HL-60 (cell line): ENCODE data around the gene RPE65.

DNA sequence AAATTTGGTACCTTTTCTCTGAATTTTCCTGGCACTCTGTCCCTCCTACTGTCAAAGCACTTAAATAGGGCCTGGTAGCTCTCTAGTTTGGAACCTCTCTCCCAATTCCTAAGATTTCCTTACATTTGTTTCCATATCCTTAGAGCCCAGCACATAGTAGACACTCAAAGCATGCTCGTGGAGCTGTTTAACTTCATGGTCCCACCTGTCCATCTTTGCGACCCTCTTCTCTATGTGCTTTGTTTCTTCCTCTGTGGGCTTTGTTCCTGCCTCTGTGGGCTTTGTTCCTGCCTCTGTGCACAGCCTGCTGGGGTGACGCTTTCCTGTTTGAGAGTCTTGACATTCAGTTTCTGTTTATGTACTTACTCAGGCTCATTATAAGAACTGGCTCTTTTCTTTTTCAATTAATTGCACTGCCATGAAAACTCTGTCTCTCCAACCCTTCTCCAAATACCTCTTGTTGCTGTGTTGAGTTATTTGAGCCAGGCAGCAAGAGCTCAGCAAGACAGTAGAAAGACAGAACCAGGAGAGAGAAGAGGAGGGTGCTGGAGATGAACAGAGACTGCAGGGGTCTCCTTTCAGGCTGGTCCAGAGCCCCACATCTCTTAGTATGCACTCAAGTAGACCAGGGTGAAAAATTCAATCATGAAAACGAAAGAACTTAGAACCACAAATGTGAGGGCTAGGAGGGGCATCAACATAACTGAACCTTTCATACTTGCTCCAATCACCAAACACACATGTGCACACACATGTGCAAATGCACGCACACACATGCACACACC is 88.4 kb upstream of the SGIP1 start:
- RRBS, result no CpG with 5 or more reads among the region's 5 CpGs

DNA sequence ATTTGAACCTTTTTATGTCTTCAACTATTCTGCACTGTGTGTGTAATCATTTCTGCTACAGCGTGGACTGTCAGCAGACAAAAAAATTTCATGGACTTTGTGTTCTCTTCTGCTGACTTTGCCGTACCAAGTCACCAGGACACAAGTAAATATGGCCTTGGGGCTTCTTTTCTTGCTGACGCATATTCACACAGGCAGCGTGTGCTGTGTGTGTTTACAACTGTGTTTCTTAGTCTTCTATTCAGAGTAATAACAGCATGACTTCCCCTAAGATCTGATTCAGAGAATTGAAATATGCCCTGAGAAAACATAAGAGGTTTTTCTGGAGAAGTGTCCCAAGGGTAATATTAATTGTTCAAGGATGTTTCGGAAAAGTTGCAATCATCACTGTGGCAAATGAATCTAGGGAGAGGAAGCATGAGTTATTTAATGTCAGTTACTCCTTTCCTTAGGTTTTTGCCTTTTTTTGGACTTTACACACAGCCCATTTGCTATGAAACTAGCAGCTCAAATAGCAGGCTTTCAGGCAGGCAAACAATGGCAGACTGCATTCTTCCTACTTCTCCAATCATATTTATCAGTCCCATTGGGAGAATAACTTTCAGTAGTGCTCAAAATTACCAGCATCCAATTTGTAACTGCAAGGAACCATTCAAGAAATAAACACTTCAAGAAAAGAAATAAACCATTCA is 47.0 kb upstream of the DYNLT5 start:
- RRBS, result no CpG with 5 or more reads among the region's 5 CpGs

- RRBS, result no CpG with 5 or more reads among the region's 3 CpGs
These were observed 4.1 kb upstream of the C1orf141 start for GRCh38 chr1:67138599-67139489.

- RRBS, result no CpG with 5 or more reads among the region's 22 CpGs
These were observed 1.3 kb downstream of the SERBP1 start for GRCh38 chr1:67428790-67429471.

- RRBS, result 2% methylated on average over 17 of the region's 40 CpGs
These were observed 692 bp downstream of the SERBP1 start for GRCh38 chr1:67429472-67429947.

GRCh38 chr1:67521845-67522409 is 91.7 kb upstream of the SERBP1 start:
- RRBS, result no CpG with 5 or more reads among the region's 7 CpGs

- RRBS, result no CpG with 5 or more reads among the region's 7 CpGs
These were observed 94.2 kb upstream of the SERBP1 start for GRCh38 chr1:67524065-67525090.

DNA sequence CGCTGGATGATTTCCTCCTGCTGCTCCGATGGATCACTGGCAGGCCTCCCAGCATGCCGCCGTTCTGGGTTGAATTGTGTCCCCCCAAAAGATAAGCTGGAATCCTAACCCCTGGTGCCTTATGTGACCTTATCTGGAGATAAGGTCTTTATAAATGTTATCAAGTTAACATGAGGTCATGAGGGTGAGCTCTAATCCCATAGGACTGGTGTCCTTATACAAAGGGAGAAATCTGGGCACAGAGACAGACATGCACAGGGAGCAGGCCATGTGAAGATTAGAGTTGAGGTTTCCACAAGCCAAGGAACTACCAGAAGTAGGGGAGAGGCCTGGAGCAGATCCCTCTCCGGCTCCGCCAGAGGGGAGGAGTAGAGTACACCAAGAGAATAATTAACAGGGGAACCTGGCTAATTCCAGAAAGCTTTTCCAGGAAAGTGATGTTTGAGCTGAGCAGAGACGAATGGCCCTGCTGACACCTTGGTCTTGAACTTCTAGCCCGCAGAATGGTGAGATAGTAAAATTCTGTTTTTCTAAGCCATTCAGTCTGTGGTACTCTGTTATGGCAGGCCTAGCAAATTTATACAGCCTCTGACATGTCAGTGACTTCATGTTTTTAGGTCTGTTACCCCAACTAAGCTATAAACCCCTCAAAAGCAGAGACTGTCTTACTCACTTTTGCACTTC is 110.1 kb upstream of the SERBP1 start:
- RRBS, result no CpG with 5 or more reads among the region's 8 CpGs

DNA sequence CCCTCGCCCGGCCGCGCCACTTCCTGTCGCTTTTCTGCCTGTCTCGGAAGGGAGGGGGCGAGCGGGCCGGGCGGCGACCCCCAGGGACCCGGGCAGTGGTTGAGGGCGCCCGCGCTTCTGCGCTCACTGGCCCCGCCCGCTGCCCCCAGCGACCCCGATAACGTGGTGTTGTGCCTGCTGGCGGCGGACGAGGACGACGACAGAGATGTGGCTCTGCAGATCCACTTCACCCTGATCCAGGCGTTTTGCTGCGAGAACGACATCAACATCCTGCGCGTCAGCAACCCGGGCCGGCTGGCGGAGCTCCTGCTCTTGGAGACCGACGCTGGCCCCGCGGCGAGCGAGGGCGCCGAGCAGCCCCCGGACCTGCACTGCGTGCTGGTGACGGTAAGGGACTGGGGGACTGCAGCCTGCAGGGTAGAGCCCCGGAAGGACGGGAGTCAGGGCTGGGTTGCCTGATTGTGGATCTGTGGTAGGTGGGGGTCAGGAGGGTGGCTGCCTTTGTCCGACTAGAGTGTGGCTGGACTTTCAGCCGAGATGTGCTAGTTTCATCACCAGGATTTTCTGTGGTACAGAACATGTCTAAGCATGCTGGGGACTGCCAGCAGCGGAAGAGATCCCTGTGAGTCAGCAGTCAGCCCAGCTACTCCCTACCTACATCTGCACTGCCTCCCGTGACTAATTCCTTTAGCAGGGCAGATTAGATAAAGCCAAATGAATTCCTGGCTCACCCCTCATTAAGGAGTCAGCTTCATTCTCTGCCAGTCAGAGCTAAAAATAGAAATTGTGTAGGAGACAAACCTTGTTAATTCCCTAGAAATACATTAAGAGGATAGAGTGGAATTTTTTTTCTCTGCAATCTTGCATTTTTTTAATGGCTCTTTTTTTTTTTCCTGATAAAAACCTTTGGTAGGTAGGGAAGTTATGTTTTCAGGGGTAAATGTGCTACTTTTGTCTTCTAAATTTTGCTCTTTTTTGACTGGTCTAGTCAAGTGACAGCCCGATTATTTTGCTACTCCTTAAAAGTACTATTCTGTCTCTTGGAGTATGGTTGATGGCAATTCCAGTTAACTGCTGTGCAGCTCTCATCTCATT is 1.5 kb downstream of the GADD45A start:
- RRBS, result 2% methylated on average over 18 of the region's 52 CpGs

DNA sequence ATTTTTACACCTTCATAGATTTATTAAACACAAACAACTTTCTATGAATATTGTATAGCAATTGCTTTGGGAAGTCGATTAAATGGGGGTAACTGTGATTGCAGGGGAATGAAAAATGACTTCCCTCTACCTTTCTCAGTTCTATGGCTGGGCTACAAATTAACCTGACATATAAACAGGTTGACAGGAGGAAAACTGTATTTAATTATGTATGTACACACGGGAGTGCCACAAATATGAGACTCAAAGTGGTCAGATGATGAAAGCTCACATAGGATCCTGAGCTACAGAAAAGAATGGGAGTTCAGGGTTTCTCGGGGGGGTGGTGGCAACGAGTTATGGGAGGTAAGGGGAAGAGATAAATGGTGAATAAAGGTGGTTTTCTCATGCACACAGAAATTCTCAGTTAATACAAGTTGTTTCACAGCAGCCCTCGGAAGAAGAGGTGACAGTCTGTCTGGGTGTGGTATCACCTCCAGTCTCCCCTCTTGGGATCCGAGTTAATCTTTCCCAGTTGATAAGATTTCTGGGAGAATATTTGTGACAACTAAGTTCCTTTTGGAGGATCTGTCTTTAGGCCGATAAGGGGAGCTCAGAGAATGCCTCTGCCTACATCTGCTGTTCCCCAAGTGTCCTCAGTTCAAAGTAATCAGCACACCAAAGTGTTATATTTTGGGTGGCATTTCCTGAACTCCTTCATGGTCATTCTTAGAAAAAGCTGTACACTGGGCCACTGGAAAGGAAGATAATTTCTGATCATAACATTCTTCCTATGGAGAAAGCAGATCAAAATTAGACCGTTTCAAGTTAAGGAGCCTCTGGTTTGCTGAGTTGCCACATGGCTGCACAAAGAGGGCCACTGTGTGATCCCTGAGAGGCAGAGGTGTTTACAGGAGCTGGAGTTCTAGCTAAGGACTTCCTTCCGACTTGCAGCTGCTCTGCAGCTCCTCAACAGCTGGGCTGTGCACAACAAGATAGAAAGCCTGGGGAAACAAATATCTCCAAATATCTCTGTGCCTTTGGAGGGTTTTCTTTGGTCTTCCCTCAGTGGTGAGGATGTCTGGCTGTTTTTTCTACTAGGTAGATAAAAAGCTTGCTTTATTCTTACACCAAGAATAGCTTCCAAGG is 26.5 kb downstream of the GADD45A start:
- RRBS, result no CpG with 5 or more reads among the region's 9 CpGs

GRCh38 chr1:67717865-67718326 is 32.9 kb downstream of the GADD45A start:
- RRBS, result no CpG with 5 or more reads among the region's 5 CpGs

DNA sequence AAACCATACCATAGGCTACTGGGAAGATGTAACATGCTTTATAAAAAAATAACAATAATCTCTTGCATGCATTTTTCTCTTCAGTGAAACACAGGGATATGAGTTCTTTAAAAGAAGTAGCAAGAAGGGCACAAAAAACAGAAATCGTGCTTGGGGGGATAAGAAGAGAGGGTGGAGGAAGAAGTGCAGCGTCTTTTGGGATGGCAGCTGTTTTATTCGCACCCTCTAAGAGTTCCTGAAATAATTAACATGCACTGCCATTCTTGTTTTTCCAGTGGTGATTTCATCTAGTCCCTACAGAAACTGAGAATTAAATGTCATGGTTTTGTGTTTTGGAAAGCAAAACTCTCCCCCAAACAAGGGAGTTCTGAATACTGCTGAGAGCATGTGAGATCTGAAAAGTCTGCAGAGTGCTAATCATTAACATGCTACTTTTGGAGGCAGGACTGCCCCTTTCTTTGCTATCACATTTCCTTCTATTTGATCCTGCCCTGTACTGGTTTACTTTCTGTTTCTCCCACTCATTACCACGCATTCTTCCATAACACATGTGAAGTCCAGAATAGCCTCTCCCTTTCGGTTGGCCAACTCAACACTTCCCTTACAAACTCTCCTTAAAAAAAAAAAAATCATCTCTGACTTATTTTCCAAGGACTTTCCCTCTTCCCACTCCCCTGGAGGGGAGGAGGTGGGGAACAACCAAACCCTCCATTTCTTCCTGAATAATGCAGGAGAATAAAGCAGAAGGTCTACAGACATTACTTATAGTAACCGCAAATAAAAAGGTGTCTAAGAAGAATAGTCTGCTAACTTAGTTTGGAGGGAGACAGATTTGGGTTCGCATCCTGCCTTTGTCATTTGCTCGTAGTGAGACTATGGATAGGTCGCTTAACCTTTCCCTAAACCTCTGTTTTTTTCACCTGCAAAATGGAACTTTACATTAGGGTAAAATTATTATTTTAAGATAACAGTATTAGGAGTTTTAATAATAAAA is 63.7 kb downstream of the GADD45A start:
- RRBS, result no CpG with 5 or more reads among the region's 9 CpGs

DNA sequence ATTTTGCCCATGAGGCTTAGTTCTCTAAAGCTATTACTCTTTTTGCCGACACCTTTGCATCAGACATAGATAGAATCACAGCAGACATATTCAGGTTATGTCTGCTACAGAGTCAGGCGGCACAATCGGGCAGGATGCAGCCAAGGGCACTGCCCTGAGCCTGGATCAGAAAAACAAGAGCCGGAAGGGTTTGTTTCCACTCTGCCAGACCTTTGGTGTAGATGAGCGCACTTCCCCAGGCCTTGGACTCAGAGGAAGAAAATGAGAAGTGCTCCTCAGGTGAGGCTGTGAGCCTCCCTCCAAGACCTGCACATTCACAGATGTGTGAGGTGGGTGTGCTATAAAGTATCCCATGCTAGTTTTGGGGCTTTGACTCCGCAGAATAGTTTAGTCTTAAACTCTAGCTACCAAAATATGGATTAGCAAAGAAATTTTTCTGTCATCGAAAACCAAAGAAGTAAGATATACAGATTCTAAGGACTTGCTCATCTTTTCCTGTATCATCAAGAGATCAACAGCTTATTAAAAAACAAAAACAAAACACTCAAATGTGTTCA is 43.6 kb downstream of the GNG12 start:
- RRBS, result no CpG with 5 or more reads among the region's 7 CpGs

DNA sequence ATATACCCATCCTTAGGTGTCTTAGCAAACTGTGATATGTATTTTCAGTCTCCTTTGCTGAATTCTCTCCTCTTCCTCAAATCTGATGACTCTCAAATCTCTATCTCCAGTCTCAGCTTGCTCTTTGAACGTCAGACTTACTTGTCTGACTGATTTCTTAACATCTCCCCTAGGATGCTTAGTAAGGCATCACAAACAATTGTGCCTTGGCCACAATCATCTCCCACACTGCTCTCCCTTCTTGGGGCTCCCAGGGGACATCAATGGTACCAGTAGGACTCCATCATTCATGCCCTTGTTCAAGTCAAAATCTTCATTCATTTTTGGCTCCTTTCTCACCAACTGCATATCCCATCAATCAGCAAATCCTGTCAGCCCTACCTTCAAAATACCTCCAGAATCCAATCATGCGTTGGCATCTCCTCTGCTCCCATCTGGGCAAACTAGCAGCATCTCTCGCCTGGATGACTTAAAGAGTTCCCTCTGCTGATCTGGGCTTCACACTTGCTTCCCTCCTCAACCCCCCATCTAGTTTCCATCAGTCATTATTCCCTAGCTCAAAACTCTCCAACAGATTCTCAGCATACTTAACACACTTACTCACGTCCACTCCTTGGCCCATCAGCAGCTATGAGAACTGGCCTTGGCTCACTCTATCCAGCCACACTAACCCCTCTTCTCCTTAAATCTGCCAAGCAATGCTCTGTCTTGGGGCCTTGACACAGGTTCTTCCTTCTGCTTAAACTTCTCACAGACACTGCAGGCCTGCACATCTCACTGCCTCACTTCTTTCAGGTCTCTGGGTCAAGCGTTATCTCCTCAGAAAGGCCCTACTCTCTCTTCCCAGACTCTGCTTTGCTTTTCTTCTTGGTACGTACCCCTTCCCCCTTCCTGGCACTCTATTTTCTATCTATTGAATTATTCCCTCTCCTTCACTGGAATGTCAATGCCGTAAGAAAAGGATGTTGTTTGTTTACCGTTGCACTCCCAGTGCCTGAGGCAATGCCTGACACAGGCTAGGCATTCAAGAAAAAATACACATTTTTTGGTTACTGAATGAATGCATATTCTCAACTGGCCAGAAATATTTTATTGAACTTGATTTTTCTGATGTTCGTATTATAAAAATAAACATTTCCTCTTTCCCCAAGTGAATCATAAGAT is 41.6 kb downstream of the GNG12 start:
- RRBS, result no CpG with 5 or more reads among the region's 9 CpGs

DNA sequence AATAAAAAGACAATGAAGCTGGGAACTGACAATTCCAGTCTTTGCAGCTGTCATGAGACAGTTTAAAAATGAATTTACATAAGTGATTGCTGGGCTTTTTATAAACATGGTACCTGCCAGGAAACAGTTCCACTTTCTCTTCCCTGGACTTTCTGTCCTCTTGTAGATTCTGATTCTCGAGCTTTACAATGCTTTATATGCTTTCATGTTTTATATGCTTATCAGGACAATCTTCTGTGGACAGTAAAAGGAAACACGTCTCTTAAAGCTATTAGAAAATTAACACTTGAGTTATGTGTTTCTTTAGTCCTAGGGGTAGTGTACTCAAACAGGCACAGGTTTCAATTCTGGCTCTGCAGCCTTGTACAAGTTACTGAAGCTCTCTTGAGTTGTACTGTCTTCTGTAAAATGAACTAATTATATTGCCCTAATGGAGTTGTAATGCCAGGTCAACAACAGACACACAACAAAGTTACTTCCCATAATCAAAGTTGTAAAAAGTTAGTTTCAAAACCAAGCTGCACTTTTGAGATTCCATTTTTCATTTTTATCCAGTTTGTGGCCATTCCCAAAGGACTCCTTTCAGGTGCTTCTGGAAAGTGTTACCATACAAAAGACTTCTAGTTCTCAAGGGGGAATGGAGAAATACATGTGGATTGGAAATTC is 18.7 kb downstream of the GNG12 start:
- RRBS, result no CpG with 5 or more reads among the region's 2 CpGs

- RRBS, result no CpG with 5 or more reads among the region's 7 CpGs
These were observed 14.3 kb downstream of the GNG12 start for GRCh38 chr1:67818895-67819471.

GRCh38 chr1:68449648-68450147 is at the start of gene RPE65:
Gene RPE65 (minus strand): TSS chr1:68449954.
- RRBS, result no CpG with 5 or more reads among the region's 1 CpG

GRCh38 chr1:71056108-71057387 is 8.9 kb upstream of the PTGER3 start:
- RRBS, result no CpG with 5 or more reads among the region's 9 CpGs

- RRBS, result no CpG with 5 or more reads among the region's 4 CpGs
These were observed 16.2 kb upstream of the PTGER3 start for GRCh38 chr1:71063613-71064380.

DNA sequence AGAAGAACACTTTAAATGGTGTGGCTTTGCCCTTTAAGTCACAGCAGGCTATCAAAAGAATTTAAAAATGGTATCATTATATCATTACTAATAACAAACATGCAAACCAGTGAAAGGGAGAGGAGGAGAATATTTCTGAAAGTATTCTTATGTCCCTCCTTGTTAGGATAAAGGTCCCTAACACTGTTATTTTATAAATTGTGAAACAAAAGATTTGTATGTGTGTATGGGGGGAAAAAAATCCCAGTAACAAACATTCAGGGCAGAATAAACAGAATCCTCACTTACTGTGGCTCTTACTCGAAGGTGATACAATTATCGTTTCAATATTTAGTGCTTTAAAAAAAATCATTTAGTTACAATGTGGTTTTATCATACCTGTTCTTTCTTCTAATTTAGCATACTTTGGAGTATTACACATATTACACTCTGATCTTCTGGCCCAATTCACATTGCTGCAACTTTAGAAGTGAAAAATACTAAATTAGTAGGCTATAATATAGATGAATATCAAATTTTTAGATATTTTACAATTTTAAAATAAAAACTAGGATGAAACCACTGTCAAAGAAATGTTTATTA is 4.3 kb downstream of the ZRANB2 start:
- RRBS, result no CpG with 5 or more reads among the region's 2 CpGs